Parietal lobe (tissue), 2 donors: Measurements from ENCODE around the gene NUDT15.

GRCh38 chr13:46816978-46817468 lies 20.1 kb upstream of the ESD start:
- RAMPAGE, long total RNA, result no peak

DNA sequence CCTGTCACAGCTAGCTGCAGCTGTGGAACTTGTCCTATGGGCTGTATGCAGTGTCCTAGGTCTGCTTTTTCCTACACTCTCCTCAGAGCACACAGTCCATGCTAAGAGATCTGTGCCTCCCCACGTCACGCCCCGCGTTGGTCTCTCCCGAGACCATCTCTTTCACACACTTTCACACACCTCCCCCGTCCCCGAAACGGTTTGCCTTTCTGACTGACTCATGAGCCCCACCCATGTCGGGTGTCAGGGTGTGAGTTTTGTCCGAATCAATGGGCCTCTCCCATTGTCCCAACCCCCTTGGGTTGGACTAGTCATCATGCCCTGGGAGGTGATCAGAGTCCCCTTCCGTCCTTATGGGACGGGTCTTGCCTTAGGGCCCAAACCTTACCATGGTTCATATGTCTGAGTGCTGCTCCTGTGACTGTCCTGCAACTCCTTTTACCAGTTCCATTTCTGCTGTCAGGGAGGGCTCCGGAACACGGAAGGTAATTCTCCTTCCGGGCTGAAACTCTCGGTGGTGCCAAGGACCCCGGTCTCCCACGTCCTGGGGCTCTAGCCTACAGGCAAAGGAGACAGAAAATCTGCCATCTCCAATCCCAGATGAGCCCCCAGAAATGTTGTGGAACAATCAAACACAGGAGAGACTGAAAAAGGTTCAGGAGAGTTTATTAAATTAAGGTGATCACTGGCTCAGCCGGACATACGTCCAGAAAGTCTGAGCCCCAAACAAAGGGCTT lies 214.1 kb upstream of the HTR2A start:
- RAMPAGE, long total RNA, result no peak

GRCh38 chr13:47903870-47904921 lies 96.9 kb downstream of the SUCLA2 start:
- RAMPAGE, long total RNA, result no peak

DNA sequence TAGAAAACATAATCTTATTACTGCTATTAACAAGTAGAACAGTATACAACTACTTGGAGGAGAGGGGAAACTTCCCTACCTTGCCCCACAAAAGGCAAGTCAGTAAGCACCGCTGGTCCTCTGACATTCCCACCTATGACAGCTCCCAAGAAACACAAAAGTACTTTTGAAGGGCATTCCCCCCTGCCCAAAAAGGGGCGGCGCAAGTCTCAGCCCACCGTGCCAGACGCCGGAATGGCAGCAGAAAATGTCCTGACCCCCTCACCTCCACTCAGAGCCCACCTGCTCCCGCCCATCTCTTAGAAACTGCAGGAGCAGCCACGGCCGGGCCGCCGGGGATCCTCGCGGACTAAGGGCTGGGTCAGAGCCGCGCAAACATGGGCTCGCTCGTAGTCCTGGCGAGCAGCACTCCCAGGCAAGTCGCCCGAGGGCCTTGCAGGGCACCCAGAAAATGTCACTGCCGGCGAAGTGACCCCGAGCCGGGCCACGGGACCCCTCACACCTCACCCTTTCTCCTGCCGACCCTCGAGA lies 383 bp downstream of the SUCLA2 start:
- RAMPAGE, long total RNA, result no peak

- RAMPAGE, long total RNA, result start-site peak on the minus strand at chr13:48037906-48038009, 29 and 18 reads in 2 replicates
Observed at GRCh38 chr13:48037170-48038269, at the start of gene NUDT15. Gene NUDT15, plus strand, starts transcription at chr13:48037726.

DNA sequence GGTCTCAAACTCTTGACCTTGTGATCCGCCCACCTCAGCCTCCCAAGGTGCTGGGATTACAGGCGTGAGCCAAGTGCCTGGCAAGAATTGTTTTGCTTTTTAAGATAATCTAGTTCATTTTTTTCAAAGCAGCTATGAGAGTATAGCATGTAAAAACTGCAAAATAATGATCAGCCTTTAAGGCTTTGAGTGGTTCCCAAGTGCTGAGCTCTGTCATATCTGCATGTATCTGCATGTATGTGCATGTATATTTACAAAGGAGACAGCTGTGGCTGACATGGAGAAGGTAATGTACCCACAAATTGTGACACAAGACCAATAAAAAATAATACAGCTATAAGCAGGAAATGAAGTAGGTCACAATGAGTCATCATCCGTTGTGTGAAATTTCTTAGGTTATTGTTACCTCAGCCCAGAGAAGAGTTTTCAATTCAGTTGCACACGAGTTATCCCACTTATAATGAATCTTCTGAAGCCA lies 60.9 kb upstream of the MED4 start:
- RAMPAGE, long total RNA, result no peak

DNA sequence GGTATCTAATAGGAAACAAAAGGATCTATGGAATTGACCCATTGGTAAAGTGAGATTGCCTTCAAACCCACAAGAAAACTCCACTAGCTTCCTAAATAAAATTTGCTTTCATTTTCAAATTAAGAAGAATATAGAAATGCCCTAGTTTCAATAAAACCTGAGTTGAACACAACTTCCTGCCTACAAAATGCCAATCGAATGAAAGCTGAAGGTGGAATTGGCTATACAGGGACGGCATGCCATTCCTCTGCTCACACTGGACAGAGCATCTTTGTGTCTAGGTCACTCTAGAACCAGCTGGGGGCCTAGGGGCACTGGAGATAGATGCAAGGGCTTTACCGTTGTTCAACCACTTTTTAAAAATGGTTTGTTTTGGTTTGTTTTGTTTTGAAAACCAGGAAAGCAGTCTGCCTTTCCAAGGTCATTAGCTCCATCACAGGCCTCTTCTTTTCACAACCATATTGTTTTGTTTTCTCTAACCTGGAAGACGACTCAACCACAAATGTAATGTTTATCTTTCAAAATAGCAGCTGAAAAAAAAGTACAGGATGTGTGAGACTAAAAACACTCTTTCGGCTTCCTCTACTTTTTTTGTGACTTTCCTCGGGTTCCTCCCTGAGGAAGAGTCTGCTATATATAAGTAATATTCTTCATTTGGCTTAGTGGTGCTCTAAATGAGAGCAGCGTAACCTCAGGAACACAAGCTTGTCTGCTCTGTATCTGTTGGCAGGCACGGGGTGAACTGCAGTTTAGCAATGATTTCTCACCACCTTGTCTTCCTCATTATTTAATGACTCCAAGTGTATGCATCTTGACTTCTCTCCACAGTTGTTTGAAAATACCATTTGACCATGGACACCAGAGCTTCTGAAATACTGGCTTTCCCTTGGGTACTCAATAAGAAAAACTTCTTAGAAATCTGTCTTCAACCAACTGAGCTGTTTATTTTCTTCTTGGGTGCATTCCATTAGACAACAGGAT lies 11.8 kb upstream of the ITM2B start:
- RAMPAGE, long total RNA, result no peak

- RAMPAGE, long total RNA, result no peak
Observed at GRCh38 chr13:48359927-48360484, 52.9 kb downstream of the LPAR6 start.

GRCh38 chr13:48499169-48499835 lies 33.6 kb downstream of the RCBTB2 start:
- RAMPAGE, long total RNA, result no peak

GRCh38 chr13:49098028-49098863 lies 121.9 kb upstream of the MLNR start:
- RAMPAGE, long total RNA, result no peak

DNA sequence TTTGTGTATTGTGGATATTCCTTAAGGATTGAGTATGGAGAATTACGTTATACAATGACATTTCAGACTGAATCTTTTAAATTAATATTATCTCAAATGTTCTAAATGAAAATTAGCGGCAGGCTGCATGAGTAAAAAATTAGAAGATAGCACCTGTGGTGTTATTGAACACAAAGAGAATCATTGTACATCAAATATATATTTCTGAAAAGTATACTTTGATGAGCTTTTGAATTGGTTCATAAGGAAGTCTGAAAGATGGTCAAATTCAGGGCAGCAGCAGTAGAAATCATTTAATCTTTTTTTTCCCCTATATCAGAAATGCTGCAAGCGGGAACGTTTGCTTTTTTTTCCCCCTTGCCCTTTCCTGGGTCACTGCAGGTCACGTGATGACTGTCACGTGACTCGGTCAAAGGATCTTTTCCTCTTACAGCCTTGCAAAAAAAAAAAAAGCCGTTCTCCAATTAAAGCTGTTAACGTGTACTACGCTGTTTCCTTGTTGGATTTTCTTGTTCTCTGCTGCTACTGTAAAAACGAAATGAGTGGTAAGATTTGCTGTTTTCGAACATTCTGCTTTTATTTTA lies 110.2 kb upstream of the MLNR start:
- RAMPAGE, long total RNA, result no peak

- RAMPAGE, long total RNA, result no peak
Observed at GRCh38 chr13:49187576-49187998, 32.6 kb upstream of the MLNR start.

GRCh38 chr13:49444978-49445468 lies 949 bp downstream of the SETDB2 start:
- RAMPAGE, long total RNA, result no peak

DNA sequence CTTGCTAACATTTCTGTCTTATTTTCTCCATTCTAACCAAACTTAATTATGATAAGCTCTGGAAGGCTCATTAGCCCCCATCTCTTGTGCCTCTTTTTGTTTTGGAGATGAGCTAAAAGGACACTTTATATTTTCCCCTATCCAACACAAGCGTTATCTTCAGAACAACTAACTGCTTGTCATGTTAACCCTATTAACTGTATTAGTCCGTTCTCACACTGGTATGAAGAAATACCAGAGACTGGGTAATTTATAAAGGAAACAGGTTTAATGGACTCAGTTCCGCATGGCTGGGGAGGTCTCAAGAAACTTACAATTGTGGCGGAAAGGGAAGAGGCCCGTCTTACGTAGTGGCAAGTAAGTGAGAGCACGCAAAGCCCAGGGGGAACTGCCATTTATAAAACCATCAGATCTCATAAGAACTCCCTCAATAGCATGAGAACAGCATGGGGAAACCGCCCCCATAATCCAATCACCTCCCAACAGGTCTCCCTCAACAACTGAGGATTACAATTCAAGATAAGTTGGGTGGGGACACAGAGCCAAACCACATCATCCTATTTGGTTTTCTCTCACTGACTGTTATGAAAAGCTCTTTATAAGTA lies 34.6 kb downstream of the PHF11 start:
- RAMPAGE, long total RNA, result no peak

DNA sequence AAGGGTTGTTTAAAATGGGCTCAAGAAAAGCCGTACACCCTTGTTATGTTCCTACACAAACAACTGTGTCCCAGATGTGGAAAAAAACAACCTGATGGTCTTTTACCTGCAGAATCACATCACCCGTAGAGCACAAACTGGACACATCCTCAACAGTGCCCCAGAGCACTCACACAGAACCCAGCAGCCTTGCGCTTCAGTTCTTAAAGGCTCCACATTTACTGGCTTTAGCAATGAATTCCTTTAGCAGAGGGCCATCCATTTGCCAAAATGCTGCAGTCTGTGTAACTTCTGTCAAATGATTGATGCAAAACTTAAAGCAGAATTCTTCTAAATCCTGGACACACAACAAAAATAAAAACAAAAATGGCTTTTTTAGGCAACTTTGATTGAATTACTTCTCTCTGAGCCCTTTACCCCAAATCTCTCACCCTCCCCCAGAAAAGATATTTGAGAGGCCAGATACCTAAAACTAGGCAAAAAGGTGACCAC lies 38.2 kb downstream of the PHF11 start:
- RAMPAGE, long total RNA, result no peak

GRCh38 chr13:49690048-49690742 lies 1.1 kb downstream of the EBPL start:
- RAMPAGE, long total RNA, result no peak

DNA sequence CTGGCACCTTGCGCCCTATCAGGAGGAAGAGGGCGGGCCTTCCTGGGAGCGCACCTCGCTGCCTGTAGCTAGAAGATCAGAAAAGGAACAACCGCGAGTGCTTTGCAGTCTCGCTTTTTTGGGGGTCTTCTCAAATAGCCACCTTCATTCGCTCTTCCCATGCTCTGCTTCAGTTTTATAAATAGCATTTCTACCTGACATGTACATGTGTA lies 534 bp upstream of the KPNA3 start:
- RAMPAGE, long total RNA, result no peak

- RAMPAGE, long total RNA, result no peak
Observed at GRCh38 chr13:49996074-49996944, 533 bp upstream of the TRIM13 start.

DNA sequence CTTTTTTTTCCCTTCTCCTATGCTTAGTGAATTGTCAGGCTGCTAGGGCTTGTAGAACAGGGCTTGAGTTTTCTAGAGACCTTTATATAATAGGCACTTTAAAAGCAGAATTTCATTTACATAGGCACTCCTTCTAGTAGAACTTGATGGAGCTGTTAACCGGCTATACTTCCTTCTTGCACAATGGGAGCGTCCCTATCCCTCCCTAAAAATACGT lies 1.1 kb downstream of the TRIM13 start:
- RAMPAGE, long total RNA, result no peak

- RAMPAGE, long total RNA, result no peak
Observed at GRCh38 chr13:50081453-50082435, 66.5 kb downstream of the KCNRG start.